Breast (tissue), 4 donors: ENCODE measurements around a stretch of chr3.

- PRO-cap, 3 experiments, result no peak in any of the 3 experiments
- RRBS, result no CpG with 5 or more reads among the region's 11 CpGs
Observed at GRCh38 chr3:71421930-71422479, 161.5 kb downstream of the FOXP1 start.

DNA sequence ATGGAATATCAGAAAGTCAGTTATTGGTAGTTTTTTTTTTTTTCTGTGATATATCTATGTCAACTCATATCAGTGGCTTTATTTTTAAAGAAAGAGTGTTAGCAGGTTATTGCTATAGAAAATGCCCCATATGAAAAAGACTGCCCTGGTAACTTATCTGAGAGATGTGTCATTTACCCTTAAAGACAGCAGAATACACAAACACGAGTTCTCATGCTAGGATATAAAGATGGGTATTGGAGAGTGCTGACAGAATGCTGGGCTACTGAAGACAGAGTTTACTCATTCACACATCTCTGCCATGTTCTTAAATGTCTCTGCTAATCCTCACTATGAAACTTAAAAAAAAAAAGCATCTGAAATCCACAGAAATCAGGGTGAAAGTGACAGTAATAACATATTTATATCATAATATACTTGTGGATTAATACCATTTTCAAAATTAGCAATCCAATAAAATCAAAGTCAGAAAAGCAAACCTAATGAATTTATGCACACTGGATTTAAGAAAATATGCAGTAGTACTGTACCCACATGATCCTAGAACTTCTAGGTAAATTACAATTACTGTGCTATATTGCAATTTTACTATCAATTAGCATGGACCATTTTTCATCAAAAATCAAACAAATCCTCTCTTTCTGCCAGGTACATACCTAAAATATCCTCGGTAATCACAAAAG, 126.6 kb downstream of the FOXP1 start:
- PRO-cap, 3 experiments, result no peak in any of the 3 experiments
- RRBS, result no CpG with 5 or more reads among the region's 2 CpGs

- PRO-cap, 3 experiments, result no peak in any of the 3 experiments
- RRBS, result no CpG with 5 or more reads among the region's 7 CpGs
Observed at GRCh38 chr3:71493344-71493838, 90.1 kb downstream of the FOXP1 start.

DNA sequence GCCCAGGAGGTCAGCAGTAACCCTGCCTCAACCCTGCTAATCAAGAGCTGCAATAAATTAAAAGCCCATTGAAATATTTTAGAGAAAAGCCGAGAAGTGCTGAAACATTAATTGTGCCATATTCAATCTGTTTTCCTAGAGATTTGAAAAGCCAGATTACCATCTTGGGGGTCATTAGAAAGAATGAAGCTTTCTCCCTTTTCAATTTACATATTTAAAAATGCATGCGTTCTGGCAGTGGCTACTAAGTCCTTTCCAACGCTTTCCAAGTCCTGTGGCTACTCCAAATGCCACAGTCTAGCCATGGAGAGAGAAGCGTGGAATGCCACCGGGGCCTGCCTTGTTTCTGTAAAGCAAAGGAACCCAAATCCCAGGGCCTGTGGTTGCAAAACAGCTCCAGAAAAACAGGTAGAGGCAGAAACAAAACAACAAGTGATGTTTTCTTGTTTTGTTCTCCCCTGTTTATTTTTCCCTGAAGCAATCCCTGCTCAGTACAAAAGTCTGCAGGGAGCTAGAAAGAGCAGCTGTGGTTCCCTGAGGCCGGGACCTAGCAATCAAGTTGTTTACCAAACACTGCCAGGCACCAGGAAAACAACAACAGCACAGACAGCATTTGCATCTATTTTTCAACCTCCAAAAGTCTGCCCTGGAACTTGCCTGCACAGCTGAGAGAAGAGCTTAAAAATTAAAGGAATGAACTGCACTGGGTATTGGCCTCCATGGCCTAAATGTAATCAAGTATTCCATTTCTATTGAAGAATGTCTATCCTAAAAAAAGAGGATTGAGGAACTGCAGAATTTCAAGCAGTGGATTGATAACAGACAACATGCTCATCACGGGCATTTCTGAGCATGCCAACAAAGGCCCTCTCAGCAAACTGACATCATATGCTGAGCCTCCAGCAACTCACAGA, 85.5 kb downstream of the FOXP1 start:
- PRO-cap, 3 experiments, result no peak in any of the 3 experiments
- RRBS, result no CpG with 5 or more reads among the region's 7 CpGs

- PRO-cap, 3 experiments, result no peak in any of the 3 experiments
- RRBS, result 7% methylated on average over 2 of the region's 12 CpGs
Observed at GRCh38 chr3:71581258-71581484, 2.4 kb downstream of the FOXP1 start.

DNA sequence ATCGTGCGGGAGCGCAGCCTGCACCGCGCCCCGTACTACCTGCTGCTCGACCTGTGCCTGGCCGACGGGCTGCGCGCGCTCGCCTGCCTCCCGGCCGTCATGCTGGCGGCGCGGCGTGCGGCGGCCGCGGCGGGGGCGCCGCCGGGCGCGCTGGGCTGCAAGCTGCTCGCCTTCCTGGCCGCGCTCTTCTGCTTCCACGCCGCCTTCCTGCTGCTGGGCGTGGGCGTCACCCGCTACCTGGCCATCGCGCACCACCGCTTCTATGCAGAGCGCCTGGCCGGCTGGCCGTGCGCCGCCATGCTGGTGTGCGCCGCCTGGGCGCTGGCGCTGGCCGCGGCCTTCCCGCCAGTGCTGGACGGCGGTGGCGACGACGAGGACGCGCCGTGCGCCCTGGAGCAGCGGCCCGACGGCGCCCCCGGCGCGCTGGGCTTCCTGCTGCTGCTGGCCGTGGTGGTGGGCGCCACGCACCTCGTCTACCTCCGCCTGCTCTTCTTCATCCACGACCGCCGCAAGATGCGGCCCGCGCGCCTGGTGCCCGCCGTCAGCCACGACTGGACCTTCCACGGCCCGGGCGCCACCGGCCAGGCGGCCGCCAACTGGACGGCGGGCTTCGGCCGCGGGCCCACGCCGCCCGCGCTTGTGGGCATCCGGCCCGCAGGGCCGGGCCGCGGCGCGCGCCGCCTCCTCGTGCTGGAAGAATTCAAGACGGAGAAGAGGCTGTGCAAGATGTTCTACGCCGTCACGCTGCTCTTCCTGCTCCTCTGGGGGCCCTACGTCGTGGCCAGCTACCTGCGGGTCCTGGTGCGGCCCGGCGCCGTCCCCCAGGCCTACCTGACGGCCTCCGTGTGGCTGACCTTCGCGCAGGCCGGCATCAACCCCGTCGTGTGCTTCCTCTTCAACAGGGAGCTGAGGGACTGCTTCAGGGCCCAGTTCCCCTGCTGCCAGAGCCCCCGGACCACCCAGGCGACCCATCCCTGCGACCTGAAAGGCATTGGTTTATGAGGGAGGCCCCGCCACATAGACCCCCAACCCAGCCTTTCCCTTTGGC, 845 bp downstream of the GPR27 start:
- PRO-cap, 3 experiments, result peak in 3 of 3 experiments; most common plus-strand start position 265 of the sequence (in 3); most common minus-strand start position 323 of the sequence (in 3)
- RRBS, result 6% methylated on average over 38 of the region's 130 CpGs

DNA sequence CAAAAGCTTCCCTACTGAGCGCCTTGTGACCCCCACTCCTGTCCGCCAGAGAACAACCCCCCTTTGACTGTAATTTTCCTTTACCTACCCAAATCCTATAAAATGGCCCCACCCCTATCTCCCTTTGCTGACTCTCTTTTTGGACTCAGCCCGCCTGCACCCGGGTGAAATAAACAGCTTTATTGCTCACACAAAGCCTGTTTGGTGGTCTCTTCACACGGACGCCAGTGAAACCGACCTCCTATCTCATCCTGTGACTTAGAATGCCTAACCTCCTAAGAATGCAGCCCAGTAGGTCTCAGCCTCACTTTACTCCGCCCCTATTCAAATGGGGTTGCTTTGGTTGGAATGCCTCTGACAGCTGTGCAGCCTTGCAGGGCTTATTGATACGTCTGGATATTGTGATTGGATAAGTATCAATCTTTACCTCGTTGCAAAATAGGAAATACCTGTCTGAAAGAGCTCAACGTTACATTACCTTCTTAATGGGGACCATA, 243.8 kb upstream of the PROK2 start:
- PRO-cap, 3 experiments, result no peak in any of the 3 experiments
- RRBS, result no CpG with 5 or more reads among the region's 11 CpGs

- PRO-cap, 3 experiments, result no peak in any of the 3 experiments
- RRBS, result no CpG with 5 or more reads among the region's 15 CpGs
Observed at GRCh38 chr3:72098965-72099974, 314.3 kb upstream of the PROK2 start.

DNA sequence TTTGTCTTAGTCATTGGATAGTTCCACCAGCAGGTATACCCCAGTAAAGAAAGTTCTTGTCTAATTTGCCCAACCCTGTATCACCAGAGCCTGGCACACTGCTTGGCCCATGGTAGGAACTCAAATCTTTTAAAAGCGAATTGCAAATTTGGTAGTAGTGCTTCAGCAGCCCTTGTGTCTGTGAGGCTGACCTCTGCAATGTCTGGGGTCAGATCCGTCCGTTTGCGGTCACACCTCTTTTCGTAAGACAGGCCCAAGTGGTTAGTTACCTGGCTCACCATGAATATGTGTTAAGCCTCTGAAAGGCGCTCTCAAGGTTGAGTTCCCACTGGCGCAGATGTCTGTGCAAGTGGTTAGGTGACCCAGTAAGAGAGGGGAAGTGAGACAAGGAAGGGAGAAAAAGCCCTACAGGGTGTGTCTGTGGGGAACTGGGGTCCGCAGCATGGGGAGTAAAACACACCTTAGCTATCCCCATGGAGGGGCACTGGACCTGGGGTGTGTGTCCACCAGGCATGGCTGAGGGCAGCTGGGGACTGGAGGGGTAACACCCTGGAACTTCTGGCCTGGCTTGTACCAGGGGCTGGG, 391.5 kb upstream of the PROK2 start:
- PRO-cap, 3 experiments, result no peak in any of the 3 experiments
- RRBS, result no CpG with 5 or more reads among the region's 8 CpGs

GRCh38 chr3:72255730-72256620, 471.0 kb upstream of the PROK2 start:
- PRO-cap, 3 experiments, result no peak in any of the 3 experiments
- RRBS, result no CpG with 5 or more reads among the region's 16 CpGs

GRCh38 chr3:72274553-72275024, 489.6 kb upstream of the PROK2 start:
- PRO-cap, 3 experiments, result no peak in any of the 3 experiments
- RRBS, result no CpG with 5 or more reads among the region's 7 CpGs

DNA sequence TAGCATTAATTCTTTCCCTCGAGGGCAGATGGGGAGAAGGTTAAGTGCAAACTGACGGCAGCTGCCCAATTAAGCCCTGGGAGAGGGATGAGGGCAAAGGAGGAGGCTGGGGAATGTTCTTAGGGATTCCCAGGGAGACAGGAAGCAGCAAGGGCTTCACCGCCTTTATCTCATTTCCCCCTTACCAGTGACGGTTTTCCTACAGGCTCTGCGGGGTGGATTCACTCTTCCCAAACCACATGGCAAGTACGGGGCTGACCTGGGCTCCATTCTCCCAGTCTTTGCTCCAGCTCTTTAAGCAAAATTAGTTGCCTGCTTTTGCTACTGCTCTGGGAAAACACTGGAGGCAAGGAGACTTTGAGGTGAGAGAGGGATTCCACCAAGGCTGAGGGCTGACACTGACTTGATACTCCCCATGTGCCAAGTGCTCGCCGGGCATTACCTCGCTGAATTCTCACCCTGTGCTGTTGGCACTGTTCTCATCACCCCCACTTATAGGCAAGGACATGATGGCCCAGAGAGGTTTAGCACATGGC, 519.1 kb upstream of the PROK2 start:
- PRO-cap, 3 experiments, result no peak in any of the 3 experiments
- RRBS, result no CpG with 5 or more reads among the region's 9 CpGs

- PRO-cap, 3 experiments, result no peak in any of the 3 experiments
- RRBS, result no CpG with 5 or more reads among the region's 9 CpGs
Observed at GRCh38 chr3:72317389-72317989, 530.8 kb downstream of the SHQ1 start.

DNA sequence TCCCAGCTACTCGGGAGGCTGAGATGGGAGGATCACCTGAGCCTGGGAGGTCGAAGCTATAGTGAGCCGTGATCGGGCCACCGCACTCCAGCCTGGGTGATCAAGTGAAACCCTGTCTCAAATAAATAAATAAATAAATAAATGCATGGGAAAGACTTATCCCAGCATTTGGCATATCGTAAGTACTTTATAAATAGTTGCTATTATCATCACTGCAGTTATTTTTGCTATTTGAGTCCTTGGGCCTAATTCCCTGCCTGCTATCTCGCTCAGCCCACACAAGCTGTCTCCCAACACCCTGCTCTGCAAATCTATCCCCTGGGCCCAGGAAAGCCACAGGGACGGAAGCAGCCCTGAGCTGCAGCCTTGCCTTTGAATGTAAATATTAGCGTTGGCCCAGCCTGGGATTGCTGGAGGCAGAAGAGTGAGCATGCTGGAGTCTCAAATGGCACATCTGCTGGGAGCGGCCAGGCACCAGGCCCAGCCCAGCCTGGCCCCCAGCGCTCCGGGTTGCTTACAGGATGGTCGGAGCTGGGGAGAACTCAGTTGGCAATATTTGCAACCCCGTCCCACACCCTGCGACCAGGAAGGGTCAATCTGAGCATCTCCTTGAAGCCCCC, 529.8 kb downstream of the SHQ1 start:
- PRO-cap, 3 experiments, result no peak in any of the 3 experiments
- RRBS, result no CpG with 5 or more reads among the region's 15 CpGs

DNA sequence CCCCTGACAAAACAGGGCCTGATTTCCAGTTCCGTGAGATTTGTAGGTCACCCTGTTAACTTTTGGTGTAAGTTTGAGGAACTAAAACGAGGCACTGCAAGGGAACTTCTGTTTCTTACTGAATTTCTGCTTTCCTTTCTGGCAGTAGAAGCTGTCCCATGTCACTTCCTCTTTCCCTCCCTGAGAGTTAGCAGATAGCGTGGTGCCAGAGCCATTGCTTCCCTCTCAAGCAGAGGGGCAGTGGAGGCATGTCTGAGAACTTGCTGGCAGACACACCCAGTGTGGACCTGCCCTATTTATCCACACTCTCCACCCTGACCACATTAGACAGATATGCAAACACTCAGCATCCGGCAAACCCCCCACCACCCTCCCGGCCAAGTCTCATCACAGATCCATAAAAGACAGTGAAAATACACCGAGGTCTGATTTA, 324.8 kb downstream of the SHQ1 start:
- PRO-cap, 3 experiments, result no peak in any of the 3 experiments
- RRBS, result no CpG with 5 or more reads among the region's 6 CpGs

- PRO-cap, 3 experiments, result no peak in any of the 3 experiments
- RRBS, result no CpG with 5 or more reads among the region's 4 CpGs
Observed at GRCh38 chr3:72567502-72567941, 280.7 kb downstream of the SHQ1 start.

DNA sequence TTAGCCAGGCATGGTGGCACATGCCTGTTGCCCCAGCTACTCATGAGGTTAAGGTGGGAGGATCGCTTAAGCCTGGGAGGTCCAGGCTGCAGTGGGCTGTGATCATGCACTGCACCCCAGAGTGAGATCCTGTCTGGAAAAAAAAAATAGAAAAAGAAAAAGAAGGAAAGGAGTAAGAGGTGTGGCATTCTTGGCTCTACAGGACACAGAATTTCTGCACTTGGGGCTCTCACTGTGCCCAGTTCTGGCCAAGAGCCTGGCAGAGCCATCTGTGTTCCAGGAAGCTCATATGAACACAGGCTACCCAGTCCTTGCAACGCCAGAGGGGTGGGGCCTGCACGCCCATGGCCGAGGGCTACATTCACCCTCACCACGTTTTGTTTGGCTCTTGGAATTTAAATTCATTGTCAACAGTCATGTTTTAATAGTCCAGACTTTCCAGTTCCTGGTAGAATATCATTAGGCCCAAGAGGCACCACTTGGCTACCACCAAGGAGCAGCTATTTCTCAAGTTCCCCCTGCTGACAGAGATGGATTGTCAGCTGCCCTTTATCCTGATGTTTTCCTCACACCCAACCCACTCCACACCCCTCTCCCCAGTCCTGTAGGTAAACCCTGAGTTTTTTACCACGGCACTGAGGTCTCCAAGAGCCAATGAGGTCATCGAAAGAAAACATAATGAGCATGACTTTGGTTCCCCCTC, 125.4 kb downstream of the SHQ1 start:
- PRO-cap, 3 experiments, result no peak in any of the 3 experiments
- RRBS, result no CpG with 5 or more reads among the region's 7 CpGs

GRCh38 chr3:72821084-72821599, 27.1 kb downstream of the SHQ1 start:
- PRO-cap, 3 experiments, result no peak in any of the 3 experiments
- RRBS, result no CpG with 5 or more reads among the region's 6 CpGs

DNA sequence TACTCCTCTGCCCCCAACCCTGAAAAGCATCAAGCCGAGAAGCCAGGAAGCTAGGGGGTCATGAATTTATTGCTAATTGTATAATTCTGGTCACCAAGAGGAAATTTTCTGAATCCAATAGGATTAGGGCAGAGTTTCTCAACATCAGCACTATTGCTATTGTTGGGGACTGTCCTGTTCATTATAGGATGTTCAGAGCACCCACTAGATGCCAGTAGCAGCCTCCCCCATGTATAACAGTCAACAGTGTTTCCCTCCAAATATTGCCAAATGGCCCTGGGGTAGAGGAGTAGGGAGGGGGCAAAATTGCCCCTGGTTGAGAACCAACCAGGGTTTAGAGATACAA, 31.1 kb upstream of the PPP4R2 start:
- PRO-cap, 3 experiments, result no peak in any of the 3 experiments
- RRBS, result no CpG with 5 or more reads among the region's 1 CpG

DNA sequence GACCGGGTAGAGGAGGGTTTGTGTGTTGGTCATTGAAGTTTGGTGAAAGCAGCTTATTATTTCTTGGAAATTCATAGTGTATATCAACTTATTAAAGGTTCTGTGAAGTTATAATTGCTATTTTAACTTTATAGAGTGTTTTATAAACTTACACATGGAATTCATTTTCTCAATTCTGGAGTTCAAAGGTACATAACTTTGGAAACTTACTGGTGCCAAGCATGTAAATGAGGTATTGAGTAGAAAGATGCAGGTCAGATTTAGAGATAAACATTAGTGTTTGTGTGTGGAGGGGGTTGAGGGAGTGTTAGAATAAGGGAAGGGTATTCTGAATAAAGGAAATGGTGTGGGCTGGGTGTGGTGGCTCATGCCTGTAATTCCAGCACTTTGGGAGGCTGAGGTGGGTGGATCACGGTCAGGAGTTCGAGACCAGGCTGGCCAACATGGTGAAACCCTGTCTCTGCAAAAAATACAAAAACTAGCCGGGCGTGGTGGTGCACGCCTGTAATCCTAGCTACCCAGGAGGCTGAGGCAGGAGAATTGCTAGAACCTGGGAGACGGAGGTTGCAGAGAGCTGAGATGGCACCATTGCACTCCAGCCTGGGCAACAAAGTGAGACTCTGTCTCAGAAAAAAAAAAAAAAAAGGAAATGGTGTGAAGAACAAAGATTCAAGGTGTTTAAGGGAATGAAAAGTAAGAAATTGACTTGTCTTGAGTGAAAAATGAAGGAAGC, 2.0 kb upstream of the EBLN2 start:
- PRO-cap, 3 experiments, result no peak in any of the 3 experiments
- RRBS, result no CpG with 5 or more reads among the region's 7 CpGs